ENCODE results near the gene FBXL20.

DNA sequence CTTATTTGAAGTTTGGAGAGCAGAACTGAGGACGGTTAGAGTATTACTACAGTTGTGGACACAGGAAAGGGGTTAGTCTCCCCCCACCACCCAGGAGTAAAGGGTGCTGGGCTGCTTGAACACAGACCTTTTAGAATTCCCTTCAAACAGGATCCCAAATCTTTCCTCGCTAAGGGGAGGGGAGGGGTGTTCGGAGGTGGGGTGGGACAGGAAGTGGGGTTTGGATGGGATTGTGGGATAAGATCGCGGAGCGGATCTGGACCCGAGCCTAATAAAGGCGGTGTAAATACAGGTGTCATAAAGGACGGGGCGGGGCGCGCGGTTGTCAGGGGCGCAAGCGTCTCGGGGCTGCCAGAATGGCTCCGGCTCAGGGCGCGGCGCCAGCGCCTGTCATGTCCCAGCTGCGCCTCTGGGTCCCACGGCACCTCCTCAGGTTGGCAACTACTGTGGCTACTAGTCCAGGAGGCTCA, 59.8 kb upstream of the FBXO47 start:
- PRO-cap, result no peak

DNA sequence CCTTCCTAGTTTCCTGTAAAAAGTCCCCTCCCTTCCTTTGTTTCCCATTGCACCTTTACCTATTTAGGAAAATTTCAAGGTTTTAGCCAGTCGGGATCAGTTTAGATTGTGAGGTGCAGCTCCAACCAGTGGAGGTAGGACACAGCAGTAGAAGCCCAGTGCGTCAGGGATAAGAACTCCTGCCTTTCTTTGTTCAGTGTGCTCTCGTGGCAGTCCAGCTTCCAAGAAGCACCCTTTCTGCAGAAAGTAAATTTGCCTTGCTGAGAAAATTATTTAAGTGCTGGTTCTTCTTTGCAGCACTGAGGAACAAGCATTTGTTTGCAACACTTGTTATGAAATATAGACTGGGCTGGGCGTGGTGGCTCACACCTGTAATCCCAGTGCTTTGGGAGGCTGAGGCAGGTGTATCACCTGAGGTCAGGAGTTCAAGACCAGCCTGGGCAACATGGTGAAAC, 79.8 kb upstream of the FBXO47 start:
- PRO-cap, result no peak

DNA sequence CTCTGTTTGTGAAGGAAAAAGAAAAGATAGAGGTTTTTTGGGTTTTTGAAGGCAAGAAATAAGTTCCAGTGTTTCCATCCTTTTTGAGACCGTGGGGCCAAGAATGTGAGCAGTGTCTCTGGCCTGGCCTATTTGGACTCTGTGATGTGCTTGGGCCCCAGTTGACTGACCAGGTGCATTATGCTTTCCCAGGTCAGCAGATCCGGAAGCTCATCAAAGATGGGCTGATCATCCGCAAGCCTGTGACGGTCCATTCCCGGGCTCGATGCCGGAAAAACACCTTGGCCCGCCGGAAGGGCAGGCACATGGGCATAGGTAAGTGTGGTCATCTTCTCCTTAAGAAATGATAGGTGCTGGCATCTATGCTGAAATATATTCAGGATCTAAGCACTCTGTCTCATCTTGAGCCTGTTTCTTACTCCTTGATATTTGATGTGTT, 2.1 kb downstream of the RPL19 start:
- PRO-cap, result no peak

DNA sequence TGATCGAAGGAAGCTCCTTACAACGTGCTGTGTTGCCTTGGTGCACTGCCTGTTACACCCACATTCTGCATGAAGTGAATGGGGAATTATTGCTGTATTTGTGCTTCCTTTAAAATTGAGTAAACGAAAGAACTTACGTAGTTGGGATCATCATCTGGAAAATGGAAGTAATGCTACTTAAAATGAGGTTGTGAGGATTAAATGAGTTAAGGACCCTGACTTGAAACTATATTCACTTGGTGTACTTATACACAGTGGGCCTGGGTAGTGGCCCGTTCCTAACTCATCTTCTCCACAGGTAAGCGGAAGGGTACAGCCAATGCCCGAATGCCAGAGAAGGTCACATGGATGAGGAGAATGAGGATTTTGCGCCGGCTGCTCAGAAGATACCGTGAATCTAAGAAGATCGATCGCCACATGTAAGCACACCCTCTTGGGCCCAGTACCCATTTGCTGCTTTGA, 2.6 kb downstream of the RPL19 start:
- PRO-cap, result no peak

DNA sequence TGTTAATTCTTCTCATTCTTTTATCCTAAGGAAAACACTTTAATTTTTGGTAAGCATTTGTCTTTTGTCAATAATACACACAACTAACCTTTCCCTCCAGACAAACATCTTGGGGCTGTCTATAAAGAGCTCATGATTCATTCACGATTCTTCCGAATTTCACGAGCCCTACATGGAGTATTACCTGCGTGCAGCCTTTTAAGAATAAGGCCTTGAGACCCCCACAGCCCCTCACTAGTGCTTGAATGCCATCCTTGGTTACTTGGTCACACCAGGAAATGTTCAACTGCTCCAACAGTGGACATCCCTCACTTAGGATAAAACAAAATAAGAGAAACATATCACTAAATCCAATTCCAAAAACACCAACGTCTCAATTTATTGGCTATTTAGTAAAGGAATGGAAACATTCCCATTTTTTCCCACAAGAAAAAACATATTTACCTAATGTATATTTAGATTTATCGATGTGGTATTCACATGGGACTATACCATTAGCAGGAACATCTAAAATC, 56.9 kb upstream of the STAC2 start:
- PRO-cap, result no peak

DNA sequence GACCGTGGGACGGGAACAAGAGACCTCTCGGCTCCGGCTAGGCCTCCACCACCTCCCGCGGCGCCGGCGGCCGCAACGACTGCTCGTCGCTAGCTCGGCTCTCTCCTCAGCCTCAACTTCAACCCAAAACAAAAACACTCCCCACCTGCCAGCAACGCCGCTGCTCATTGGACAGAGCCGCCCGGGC, at the start of gene FBXL20:
TSS of gene FBXL20 (minus strand) at position 106 of the 187 bp plus-strand sequence.
- PRO-cap, result bidirectional peak, plus-strand start outside the sequence, minus-strand start at position 130 of the sequence

DNA sequence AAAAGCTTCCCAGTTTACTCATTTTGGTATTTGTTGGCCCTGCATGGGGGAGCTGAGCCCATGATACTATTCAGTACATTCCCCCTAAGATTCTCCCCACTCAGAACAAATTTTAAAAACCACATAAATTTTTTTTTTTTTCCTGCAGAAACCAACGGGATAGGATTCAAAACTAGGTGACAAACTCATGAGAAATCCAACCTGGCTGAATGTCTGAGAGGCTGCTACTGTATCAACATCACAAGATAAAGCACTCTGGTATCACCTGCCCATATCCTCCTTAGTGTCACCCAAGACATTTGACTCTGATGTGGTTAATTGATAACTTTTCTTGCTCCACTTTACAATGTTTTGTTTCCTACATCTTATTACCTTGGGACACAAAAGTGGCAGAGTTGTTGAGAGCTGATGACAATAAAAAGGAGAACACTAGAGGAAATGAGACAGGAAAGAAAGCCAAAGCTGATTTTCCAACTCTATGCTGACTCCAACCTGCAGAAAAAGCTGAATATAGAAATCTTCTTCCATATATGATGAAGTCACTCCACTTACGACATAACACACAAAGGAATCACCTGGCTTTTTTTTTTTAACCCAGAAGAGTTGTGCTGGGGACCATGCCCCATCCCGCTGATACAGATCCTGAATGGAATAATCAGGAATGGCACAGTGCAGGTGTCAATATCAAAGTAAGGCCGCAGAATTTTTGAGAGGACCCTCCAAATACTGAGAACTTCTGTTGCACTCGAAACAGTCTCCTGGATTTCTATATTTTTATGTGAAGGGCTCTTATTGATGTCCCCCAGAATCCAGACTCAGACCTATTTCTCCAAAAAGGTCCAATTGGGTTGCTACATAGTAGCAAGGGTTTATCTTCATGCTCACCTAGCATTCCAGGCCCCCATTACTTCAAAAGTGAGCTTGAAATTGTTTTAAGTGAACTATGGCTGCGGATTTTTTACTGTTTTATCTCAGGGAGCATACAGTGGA, 4.2 kb upstream of the FBXL20 start:
- PRO-cap, result no peak

DNA sequence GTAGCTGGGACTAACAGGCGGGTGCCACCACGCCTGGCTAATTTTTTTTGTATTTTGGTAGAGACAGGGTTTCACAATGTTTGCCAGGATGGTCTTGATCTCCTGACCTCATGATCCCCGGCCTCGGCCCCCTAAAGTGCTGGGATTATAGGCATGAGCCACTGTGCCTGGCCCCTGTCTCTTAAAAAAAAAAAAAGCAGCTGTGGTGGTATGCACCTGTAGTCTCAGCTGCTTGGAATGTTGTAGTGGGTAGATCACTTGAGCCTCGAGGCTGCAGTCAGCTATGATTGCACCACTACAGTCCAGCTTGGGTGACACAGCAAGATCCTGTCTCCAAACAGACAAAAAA, 24.2 kb downstream of the CDK12 start:
- PRO-cap, result no peak

DNA sequence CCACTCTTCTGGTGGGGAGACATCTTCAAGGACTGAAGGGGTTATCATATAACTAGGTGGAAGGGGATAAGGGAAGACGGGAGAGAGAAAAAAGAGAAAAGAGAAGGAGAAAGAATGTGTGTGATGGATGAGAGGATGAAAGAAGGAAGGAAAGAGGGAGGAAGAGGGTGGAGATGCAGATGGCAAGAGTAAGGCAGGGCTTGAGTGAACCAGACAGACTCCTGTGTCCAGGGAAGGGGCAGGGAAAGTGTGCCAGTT, 14.6 kb downstream of the NEUROD2 start:
- PRO-cap, result no peak

GRCh38 chr17:39665542-39666120, 482 bp downstream of the TCAP start:
- PRO-cap, result no peak

GRCh38 chr17:39667323-39668098, 742 bp upstream of the PNMT start:
- PRO-cap, result no peak

GRCh38 chr17:39668816-39669064, 487 bp downstream of the PNMT start:
- PRO-cap, result no peak

DNA sequence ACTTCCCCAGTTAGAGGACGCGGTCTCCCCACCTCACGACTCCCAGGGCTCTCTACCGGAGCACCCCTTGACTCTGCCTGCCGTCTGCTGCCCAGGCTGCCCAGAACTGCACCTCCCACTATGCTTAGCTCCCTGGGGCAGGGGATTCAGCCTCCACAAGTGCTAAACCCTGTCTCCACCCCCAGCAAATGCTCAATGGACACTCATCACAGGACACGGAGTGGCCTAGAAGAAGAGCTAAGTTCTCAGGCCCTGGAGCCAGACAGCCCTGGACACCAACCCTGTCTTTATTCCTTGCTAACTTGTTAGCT, 7.9 kb downstream of the PGAP3 start:
- PRO-cap, result no peak

- PRO-cap, result no peak
Observed at GRCh38 chr17:39708786-39709469, 9.1 kb downstream of the ERBB2 start.

- PRO-cap, result no peak
Observed at GRCh38 chr17:39728894-39729764, 1.2 kb downstream of the MIEN1 start.

- PRO-cap, result bidirectional peak, plus-strand start at chr17:39739725, minus-strand start at chr17:39739569
Observed at GRCh38 chr17:39739036-39739879, 1.5 kb downstream of the GRB7 start.

GRCh38 chr17:39742775-39743233, 5.1 kb downstream of the GRB7 start:
- PRO-cap, result no peak

- PRO-cap, result bidirectional peak, plus-strand start at chr17:39753921, minus-strand start at chr17:39753969; bidirectional peak, plus-strand start at chr17:39754086, minus-strand start at chr17:39753993; bidirectional peak, plus-strand start at chr17:39754552, minus-strand start at chr17:39754307
Observed at GRCh38 chr17:39753799-39754779, 16.4 kb downstream of the GRB7 start.

GRCh38 chr17:39794706-39795160, 57.0 kb downstream of the GRB7 start:
- PRO-cap, result no peak

GRCh38 chr17:39923610-39924109, 3.7 kb downstream of the ORMDL3 start:
- PRO-cap, result no peak